Mesangial cell (primary cell): Measurements from ENCODE around the genes SMIM12 and MEAF6.

DNA sequence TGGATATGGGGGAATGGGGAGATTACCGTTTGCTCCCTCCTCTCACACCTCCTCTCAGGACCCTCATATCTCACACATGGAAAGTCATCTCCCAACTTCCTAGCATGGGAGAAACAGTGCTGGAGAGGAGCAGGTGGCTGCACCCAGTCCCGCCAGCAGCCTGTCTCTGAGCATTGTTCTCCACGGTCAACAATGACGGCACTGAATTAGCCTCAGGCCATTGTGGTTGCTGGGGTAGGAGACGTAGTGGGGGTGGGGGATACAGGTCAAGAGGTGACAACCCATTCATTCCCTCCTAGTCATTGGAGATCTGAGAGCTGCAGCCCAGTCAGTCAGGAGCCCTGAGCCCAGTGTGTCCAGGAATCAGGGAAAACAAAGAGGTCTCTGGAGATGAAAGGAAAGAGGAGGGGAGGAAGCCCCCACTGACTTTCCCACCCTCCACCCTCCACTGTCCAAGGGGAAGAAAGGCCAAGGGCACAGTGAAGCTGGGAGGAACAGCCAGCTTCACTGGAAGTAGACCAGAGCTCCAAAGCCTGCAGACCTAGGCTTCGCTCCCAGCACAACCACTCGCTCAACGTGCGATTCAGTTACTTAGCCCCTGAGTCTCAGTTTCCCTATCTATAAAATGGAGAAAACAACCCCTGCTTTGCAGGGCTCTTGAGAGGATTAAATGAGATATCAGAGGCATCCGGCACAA, 15.3 kb downstream of the SMIM12 start:
- RAMPAGE, long total RNA = no peak

DNA sequence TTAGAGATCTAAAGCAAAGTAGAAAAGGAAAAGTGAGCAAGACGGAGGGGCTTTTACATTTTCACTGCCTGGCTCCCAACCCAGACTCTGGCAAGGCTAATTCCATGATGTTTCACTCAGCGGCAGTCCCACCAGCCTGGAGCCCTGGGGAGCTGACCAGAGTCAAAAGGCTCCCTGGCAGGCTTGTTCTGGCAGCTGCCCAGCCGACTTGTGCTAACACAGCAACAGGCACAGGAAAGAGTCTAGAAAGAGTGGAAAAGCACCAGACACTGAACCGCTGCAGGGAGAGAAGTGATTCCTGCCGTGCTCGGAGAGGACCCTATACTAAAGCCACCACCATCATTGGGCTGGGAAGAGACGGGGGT, 8.1 kb downstream of the SMIM12 start:
- RAMPAGE, long total RNA = no peak

DNA sequence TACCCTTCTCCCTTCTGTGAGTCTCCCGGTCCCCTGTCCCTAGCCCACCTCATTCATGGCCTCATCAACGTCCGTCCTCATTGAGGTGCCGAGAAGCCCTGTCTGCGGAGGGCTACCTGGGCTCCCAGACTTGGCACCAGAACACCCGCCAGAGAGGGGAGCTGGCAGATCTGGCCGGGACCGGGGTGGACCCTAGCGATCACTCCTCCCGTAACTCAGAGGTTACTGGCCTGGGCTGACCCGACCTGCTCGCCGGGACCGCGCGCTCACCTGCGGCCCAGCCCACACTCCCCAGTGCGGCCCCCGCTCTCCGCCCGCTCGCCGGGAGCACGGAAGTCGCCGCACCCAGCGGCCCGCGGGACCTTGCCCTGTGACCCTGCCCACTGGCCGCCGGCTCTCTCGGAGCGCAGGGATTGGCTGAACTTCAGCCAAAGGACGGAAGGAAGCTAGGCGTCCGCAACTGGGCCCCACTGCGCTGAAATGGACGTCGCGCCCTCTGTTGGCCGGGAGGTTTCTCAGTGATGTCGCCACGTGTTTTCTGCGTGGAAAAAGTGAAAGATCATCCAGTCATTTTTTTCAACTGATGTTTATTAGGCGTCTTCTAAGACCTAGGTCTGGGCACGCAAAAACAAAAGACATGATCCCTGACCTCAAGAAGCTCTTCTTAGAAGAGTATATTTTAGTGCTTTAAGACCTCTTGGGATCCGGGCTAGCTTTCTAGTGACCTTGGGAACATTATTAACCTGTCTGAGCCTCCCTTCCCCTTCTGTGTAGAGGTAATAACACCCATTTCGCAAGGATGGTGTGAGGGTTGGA, at the start of gene SMIM12:
TSS of gene SMIM12 (minus strand) at position 343 of the 816 bp plus-strand sequence.
- RAMPAGE, long total RNA = start-site peak on the minus strand centred at position 346 of the sequence, 63 bp wide, 415 reads

GRCh38 chr1:35062569-35063351, 16.4 kb upstream of the ZMYM1 start:
- RAMPAGE, long total RNA = no peak

DNA sequence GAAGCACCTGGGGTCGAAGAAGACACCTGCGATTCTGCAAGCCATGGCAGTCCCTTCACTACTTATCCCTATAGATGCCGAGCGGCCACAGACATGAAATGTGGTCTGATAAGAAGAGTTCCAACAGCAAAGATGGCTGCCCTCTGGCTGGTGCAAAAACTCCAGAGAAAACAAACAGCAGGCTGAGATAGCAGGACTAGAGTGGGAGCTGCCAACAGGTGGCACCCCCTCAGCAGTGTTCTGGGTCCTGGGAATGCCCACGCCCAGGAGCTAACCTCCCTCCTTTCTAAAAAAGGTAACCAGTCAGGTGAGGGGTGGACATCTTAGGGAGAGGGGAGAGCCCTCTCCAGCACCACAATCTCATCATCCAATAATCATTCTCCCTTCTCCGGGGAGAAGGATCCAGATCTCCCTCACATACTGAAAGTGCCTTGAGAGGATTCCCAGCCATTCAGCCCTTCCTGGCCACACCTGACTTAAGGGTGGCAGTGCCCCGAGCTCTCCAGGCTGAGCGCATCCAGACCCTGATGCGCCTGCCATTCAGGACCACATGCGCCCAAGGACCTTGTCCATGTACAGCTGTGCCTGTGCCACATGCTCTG, 121.4 kb downstream of the KIAA0319L start:
- RAMPAGE, long total RNA = no peak

GRCh38 chr1:35572996-35573143, 244 bp upstream of the TFAP2E start:
- RAMPAGE, long total RNA = no peak

DNA sequence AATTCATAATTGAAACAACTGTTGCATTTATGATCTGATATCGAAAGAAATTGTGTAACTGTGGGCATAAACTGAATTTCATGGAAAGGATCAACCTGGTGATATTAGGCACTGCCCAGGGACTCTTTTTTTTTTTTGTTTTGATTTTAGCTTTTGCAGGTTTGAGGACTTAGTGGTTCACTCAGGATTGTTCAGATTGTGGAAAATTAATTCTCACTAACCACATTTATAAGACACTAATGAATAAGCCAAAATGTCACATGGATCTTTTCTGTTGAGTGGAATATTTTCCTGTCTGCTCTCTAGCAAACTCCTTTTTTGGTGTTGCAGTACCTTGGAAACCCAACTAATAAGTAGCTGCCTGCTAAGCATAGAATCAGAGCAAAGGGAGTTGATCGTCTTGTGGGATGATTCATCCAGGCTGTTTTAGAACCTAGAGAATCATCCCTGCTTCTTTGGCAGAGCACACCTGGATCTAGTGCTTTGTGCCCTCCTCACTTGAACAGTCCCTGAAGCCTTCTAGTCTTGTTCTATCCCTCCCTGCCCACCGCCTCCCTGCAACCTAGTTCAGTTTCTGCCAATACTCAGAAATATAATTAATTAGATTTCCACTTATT, 2.2 kb downstream of the AGO4 start:
- RAMPAGE, long total RNA = no peak

GRCh38 chr1:36150628-36151451, 1.6 kb upstream of the TRAPPC3 start:
- RAMPAGE, long total RNA = no peak

DNA sequence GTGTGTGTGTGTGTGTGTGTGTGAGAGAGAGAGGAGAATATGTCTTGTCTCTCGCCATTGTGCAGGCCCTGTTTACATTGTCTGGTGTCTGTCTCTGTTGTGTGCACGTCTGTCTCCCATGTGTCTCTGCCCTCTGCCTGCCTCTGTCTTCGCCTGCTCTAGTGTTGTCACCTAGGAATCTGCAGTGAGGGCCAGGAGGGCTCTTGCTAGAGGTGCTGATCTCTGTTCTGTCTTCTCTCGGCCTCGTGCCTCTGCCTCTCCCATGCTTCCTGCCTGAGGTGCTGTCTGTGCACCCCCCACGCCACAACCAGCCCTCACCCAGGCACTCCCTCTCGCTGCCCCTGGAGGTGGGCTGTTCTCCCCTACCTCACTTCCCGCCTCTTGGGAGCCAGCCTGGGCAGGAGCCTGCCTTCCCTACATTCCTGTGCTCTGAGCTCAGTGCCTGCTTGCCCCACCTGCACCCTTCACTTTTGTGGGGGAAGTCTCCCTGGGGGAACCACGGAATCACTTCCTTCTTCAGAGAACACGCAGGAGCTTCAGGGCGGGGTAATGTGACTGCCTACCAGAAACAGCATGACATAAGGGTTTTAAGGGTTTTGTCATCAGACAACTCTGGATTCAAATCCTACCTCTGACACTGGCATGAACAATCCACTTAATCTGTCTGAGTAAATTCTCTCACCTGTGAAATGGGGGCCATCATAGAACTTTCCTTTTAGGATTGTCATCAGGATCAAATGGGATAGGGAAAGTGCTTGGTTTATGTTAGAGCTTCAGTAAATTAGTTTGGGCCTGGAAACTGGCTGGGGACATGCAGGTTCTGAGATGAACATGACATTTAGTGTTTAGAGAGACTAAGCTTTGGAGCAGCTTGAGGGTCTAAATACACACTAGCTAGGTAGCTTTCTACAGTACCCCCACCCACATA, 6.2 kb downstream of the MAP7D1 start:
- RAMPAGE, long total RNA = no peak

DNA sequence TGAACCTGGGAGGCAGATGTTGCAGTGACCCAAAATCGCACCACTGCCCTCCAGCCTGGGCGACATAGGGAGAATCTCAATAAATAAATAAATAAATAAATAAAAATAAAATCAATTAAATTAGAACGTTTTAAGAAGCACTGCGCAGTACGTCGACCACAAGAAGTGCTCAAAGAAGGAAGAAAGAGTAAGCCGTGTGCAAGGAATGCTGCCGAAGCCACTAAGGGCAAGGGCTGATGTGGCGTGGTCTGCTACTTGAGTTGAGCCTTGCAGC, 1.3 kb upstream of the THRAP3 start:
- RAMPAGE, long total RNA = no peak

DNA sequence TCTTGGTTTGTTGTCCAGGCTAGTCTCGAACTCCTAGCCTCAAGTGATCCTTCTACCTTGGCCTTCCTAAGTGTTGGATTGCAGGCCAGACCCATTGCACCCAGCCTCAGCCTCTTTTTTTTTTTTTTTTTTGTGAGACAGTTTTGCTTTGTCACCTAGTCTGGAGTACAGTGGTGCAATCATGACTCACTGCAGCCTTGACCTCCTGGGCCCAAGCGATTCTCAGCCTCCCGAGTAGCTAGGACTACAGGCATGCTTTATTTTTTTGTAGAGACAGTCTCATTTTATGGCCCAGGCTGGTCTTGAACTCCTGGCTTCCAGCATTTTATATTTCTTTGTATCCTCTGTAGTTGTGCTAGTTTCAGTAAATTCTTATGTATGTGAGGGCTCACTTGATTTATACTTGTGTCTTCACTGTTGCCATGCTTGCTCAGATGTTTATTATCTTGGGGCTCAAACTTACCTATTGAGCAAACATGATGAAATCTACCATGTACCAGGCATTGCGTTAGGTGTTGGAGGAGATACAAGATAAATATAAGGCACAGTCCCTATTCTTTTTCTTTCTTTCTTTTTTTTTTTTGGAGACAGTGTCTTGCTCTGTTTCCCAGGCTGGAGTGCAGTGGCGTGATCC, 24.2 kb downstream of the THRAP3 start:
- RAMPAGE, long total RNA = no peak

DNA sequence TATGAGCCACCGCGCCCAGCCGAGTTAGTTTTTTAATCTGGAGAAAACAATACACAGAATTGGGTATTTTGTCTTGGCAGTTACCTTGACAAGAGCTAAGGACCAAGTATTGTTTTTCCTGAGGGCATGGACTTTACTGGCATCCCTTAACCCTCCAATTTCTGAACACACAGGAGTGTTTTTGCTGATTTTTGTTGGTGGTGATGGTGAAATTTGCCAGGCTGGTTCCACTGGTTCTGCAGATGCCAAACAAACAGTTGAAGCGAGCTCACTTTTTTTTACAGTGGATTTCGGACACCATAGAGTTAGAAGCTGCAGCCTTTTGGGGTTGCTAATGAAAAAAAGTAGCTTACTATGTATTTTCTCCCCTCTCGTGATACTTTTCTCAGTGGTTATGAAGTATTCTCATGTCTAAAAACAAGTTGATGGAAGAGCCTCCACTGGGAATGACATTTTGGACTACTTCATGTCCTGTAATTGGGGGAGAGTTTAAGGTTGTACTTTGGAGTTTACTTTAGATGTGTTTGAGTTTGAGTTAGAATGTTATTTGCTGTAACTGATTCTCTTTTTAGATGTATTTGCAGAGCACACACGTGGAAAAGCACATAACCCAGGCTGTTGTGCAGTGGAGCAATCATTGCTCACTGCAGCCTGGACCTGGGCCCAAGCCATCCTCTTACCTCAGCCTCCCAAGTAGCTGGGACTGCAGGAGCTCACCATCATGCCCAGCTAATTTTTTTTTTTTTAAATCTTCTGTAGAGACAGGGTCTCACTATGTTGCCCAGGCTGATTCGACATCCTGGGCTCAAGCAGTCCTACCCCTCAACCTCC, 36.9 kb upstream of the SH3D21 start:
- RAMPAGE, long total RNA = no peak

GRCh38 chr1:36301238-36301913, 4.8 kb upstream of the SH3D21 start:
- RAMPAGE, long total RNA = no peak

DNA sequence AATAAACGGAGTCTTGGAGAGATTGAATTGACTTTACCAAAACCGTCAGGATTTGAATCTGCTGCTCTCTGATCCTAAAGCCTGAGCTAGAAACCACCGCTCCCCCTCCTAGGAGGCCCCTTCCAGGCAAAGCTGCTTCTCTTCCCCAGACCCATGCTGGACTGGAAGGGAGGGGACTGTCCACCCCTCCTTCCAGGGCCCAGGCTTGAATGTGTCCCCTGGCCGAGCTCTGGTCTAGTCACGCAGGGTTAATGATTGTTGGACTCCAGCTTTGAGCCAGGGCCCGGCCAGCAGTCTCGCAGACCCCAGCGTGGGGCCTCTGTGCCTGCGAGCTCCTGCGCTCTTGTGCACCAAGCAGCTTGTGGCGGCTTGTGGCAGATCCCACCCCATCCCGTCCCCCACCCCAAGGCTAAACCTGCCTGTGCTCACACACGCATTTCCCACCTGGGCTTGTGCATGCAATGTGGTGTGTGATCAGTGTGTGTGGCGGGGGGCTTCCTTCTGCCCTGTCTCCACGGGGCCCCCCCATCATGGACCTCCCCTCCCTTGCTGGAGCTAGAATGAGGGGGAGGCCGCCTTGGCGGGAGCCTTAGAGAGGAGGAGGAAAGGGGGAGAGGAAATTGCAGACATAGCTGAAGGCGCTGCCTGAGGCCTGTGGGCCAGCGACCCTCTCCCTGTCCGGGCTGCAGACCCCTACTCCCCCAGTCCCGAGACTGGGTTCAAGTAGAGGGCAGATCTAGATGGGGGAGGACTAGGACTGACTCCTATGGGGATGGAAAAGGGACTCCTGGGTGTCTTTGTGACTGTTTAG, 704 bp upstream of the EVA1B start:
- RAMPAGE, long total RNA = no peak

DNA sequence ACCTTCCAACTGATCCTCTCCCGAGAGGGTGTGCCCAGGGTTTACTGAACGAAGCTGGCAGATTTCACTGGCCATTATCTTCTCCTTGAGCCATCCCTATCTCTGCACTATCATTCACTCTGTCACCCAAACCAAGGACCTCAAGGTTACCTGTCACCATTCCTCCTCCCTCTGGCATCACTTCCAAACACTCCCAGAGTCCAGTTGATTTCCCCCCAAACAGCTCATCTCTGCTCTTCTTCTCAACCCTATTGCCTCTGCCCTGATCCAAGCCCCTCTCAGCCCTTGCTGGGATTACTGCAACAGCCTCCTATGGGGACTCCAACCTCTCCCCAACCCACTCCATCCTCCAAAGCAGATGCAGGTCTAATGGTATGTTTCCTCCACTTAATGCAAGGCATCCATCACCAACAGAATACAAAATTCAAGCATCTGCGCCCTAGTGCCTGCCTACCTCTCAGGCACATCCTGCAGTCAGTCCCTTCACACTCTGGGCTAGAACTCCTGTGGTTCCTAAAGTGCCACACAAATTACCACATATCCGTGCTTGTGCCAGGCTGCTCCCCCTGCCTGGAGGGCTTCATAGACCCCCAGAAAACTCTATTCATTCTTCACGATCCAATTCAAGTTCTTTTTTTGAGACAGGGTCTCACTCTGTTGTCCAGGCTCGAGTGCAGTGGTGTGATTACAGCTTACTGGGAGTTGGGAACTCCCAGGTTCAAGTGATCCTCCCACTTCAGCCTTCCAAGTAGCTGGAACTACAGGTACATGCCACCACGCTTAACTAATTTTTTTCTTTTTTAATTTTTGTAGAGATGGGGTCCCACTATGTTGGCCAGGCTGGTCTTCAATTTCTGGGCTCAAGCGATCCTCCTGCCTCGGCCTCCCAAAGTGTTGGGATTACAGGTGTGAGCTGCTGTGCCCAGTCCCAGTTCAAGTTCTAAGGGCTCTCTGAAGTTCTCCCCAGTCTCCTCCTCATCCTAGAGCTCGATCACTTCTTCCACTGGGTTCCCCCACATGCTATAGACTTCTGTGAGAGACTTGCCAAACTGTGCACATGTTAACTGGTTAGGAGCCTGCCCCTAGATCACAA, 4.5 kb downstream of the STK40 start:
- RAMPAGE, long total RNA = no peak

DNA sequence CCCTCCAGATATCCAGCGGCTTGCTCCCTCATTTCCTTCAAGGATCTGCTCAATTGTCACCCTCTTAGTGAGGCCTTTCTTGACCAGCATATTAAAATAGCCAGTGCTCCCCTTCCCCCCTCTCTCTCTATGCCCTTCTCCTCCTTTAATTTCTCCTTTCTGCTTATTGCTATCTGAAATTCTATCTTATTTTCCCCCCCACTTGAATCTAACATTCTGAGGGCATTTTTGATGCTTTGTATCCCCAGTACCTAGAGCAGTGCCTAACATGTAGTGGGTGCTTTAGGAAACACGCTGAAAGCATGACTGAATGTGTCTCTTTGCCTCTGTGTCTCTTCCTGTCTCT, 8.7 kb upstream of the MRPS15 start:
- RAMPAGE, long total RNA = no peak

DNA sequence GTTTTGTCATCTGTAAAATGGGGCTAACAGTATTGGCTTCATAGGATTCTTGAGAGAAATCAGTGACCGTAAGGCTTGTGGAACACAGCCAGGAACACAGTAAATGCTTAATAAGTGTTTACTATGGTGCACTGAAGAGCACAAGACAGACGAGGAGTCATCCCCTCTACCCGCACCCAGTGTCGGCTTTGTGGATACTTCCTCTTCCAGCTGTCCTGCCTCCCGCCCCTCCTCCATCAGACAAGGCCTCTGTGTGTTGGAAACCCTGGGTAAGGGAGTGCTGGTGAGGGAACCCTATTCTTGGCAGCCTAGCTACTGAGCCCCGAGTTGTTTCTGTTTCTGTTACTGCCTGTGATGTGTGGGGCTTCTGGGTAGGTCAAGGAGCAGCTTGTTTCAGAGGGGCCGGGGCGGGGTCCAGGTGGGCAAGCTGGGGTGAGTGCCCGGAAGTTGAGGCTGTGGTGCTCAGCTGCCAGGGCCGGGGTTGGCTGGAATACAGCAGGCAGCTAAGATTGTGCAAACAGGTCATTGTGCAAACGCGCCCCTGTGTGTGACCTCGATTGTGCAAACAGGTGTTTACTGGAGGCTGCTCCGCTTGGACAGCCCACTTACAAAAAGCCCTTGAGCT, 4.0 kb upstream of the CSF3R start:
- RAMPAGE, long total RNA = no peak

DNA sequence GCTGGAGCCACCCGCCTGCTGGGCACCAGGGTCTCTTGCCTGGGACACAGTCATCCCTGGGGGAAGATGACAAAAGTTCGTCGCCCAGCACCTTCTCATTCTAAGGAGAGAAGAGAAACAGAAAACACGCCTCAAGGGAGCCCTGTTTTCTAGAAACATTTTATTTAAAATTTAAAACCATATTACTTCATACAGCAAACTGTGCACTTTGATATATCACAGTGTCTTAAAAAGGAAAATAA, 239.0 kb downstream of the GRIK3 start:
- RAMPAGE, long total RNA = no peak

DNA sequence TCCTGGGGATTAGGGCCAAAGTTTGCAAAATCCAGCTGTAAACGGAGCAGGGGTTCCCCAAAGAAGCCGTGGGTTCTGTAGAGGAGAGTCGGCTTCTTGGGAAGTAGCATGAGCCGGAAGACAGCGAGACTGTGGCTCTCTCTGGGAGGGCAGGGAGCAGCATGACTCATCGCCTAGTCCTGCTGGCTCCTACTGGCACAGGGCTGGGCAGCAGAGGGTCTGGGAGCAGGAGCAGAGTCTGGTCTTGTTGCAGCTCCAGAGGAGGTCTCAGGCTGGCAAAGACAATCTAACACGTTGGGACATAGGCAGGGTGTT, 2.7 kb upstream of the ZC3H12A start:
- RAMPAGE, long total RNA = no peak

DNA sequence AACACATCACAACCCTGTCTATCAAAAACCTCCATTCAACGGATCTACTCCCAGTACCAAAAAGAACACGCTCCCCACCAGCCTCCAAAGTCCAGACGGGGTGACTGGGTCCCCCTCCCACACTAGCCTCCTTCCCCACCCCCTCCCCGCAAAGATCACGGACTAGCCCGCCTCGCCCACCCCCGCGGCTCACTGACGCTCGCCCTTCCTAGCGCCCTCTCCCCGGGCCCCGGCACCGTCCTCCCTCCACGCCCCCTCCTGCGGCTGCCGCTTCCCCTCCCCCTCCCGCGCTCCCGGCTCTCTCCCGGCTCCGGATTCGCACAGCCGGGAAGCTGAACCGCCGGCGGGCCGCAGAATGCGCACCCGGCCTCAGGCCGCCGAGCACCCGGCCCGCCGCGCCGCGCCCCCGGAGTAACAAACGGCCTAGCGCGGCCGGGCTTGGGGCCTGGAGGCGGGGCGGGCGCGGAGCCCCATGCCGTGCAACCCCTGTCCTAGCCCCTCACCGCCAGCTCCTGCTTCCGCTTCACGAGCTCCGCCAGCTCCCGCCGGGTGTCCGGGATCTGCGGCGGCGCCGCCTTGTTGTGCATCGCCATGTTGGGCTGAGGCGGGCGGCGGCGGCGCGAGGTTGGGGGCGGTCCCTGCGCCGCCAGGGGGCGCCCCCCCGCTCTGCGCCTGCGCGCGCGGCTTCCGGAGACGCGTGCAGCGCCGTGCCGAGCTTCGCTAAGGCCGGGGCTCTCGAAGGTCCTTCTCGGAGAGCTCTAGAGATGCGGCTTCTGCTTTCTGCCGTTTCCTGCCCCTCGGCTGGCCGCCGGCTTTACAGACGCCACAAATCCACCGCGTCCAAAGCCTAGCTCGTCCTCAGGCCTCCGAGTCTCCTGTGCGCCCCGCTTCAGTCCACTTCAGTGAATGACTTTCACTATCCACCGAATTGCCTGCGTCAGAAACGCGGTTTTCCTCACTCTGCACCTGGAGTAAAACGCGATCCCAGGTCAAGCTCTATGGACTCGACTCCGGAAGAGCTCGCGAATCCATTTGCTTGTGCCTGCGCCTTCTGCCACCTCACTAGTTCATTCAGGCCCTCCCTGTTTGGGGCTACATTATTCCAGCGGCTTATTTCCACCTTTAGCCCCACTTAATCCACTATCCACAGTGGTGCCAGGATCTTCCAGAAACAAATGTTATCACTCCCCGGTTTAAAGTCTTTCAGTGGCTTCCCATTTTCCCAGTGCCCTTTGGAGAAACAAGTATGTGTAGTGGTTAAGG, at the start of gene MEAF6:
TSS of gene MEAF6 (minus strand) at position 613 of the 1,263 bp plus-strand sequence.
- RAMPAGE, long total RNA = start-site peak on the minus strand centred at position 610 of the sequence, 29 bp wide, 819 reads